K562 (cell line): ENCODE measurements around a stretch of chr20.

- RAMPAGE, long total RNA: no peak
- RRBS: no CpG with 5 or more reads among the region's 10 CpGs
PRO-cap:
- standard: no peak
- CoPRO, capped RNA only, 2 experiments: no peak in any of the 2 experiments
- CoPRO, capped and uncapped RNA, 2 experiments: no peak in any of the 2 experiments
- CoPRO, uncapped RNA only, 2 experiments: no peak in any of the 2 experiments
CAGE:
- cytosol, long polyA plus RNA: no peak
- long polyA plus RNA: no peak
- nucleolus, long total RNA: no peak
- nucleus, long polyA plus RNA: no peak
Measured at GRCh38 chr20:5753258-5753953, 3.2 kb downstream of the SHLD1 start.

- RAMPAGE, long total RNA: no peak
- RRBS: no CpG with 5 or more reads among the region's 2 CpGs
PRO-cap:
- standard: no peak
- CoPRO, capped RNA only, 2 experiments: no peak in any of the 2 experiments
- CoPRO, capped and uncapped RNA, 2 experiments: no peak in any of the 2 experiments
- CoPRO, uncapped RNA only, 2 experiments: no peak in any of the 2 experiments
CAGE:
- cytosol, long polyA plus RNA: no peak
- long polyA plus RNA: no peak
- nucleolus, long total RNA: no peak
- nucleus, long polyA plus RNA: no peak
Measured at GRCh38 chr20:5835732-5836055, 75.6 kb upstream of the CHGB start.

GRCh38 chr20:5886718-5887213 lies 24.5 kb upstream of the CHGB start:
- RAMPAGE, long total RNA: no peak
- RRBS: no CpG with 5 or more reads among the region's 5 CpGs
PRO-cap:
- standard: no peak
- CoPRO, capped RNA only, 2 experiments: no peak in any of the 2 experiments
- CoPRO, capped and uncapped RNA, 2 experiments: no peak in any of the 2 experiments
- CoPRO, uncapped RNA only, 2 experiments: no peak in any of the 2 experiments
CAGE:
- cytosol, long polyA plus RNA: no peak
- long polyA plus RNA: no peak
- nucleolus, long total RNA: no peak
- nucleus, long polyA plus RNA: no peak

DNA sequence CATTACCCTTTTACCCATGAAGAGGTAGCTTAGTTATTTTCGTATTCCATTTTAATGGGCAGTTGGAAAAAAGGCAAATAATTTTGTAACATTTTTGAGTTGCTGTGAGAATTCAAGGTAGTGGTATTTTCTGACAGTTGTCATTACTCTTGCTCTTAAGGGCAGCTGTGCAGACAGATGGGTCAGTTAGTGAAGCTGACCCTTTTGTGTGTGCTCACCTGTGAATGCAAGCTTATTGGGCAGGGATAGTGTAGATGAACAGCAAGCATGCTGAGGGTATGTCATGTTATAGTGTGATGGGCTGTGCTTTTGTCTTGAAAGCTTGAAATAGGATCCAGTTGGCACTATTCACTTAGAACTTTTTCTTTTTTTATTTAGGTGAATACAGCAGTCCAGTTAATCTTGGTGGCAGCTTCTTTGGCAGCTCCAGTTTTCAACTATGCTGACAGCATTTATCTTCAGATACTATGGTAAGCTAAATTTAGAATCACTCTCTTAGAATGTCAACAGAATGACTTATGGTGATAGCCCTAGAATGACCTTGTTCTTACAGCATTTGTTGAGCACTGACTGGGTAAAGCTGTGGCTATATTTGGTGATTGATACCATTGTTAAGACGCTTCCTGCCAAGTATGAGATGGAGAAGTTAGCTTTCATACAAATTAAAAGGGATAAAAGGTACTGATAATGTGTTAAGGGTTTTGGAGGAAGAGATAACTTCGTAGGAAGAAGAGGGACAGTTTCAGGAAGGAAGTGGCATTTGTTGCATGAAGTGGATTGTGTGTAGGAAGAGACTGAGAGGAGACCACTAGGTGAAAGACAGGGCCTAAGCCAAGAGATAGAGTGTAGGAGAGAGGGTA lies 19.5 kb downstream of the LRRN4 start:
- RAMPAGE, long total RNA: no peak
- RRBS: no CpG with 5 or more reads among the region's 3 CpGs
PRO-cap:
- standard: bidirectional peak, plus-strand start at position 757 of the sequence, minus-strand start at position 441 of the sequence
- CoPRO, capped RNA only, 2 experiments: no peak in any of the 2 experiments
- CoPRO, capped and uncapped RNA, 2 experiments: no peak in any of the 2 experiments
- CoPRO, uncapped RNA only, 2 experiments: no peak in any of the 2 experiments
CAGE:
- cytosol, long polyA plus RNA: no peak
- long polyA plus RNA: no peak
- nucleolus, long total RNA: no peak
- nucleus, long polyA plus RNA: no peak

GRCh38 chr20:6093900-6094438 lies 28.9 kb downstream of the FERMT1 start:
- RAMPAGE, long total RNA: no peak
- RRBS: no CpG with 5 or more reads among the region's 4 CpGs
PRO-cap:
- standard: no peak
- CoPRO, capped RNA only, 2 experiments: no peak in any of the 2 experiments
- CoPRO, capped and uncapped RNA, 2 experiments: no peak in any of the 2 experiments
- CoPRO, uncapped RNA only, 2 experiments: no peak in any of the 2 experiments
CAGE:
- cytosol, long polyA plus RNA: no peak
- long polyA plus RNA: no peak
- nucleolus, long total RNA: no peak
- nucleus, long polyA plus RNA: no peak

DNA sequence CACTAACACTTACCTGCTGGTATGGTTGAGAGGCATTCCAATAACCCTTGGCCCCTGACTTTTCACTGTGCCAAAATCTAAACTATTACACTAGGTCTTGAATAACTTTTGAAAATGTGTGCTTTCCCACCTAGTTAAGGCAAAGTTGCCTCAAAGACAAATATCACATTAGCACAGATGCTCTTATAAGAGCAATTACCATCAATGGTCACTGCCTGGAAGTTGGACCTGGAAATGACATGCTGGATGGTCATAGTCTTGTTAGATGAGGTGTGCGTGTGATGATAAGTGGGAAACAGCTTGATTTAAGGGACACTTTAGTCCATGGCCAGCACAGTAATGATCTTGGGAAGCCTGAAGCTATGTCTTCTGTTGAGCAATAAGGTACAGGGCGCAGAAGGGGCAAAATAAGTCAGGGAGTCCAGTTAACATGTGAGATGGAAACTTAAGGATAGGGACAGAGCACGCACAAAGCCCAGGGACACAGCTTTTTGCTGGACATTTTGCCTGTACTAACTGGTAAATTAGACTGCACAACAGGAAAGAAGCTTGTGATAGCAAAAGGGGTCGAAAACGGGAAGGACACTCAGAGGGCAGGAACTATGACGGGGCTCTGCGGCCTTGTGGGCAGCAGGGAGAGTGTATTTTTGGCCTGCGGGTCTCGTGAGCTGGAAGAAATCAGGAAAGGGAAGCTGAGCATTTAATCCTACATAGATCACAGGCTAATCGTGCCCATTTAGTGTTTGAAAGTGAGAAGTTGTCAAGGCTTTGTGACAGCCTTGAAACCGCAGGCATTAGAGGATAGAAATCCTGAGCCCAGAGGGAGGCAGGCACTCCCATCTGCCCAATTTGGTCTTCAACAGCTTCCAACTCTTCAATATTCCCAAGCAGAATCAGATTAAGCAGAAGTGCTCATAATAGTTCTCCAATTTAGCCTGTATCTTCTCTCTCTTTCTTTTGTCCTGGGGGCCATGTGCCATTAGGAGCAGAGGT lies 66.7 kb upstream of the BMP2 start:
- RAMPAGE, long total RNA: no peak
- RRBS: no CpG with 5 or more reads among the region's 11 CpGs
PRO-cap:
- standard: no peak
- CoPRO, capped RNA only, 2 experiments: no peak in any of the 2 experiments
- CoPRO, capped and uncapped RNA, 2 experiments: no peak in any of the 2 experiments
- CoPRO, uncapped RNA only, 2 experiments: no peak in any of the 2 experiments
CAGE:
- cytosol, long polyA plus RNA: no peak
- long polyA plus RNA: no peak
- nucleolus, long total RNA: no peak
- nucleus, long polyA plus RNA: no peak

DNA sequence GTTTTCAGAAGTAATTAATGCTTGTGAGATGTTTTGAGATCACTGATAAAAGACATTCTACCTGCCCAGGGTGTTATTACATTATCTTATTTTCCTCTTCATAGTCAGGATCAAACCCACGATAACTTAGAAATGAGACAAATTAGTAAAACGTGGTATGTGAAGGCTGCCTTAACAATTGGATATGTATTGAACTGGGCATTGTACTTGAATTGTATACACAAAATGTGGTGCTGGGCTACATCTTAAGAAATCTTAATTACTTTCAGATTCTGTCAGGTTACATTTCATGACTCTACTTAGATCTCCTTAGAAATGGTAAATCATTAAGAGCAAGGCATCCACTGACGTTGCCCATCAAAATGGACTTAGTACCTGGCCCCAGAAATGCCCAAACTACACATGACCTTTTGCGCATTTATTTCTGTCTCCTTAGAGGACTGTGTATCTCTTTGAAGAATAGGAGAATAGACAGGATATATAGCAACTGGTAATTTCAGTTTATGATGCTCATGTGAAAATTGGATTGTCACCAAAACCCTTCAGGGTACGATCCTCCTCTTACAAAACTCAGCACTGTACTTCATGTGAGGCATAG lies 61.6 kb upstream of the BMP2 start:
- RAMPAGE, long total RNA: no peak
- RRBS: no CpG with 5 or more reads among the region's 5 CpGs
PRO-cap:
- standard: no peak
- CoPRO, capped RNA only, 2 experiments: no peak in any of the 2 experiments
- CoPRO, capped and uncapped RNA, 2 experiments: no peak in any of the 2 experiments
- CoPRO, uncapped RNA only, 2 experiments: no peak in any of the 2 experiments
CAGE:
- cytosol, long polyA plus RNA: no peak
- long polyA plus RNA: no peak
- nucleolus, long total RNA: no peak
- nucleus, long polyA plus RNA: no peak

- RAMPAGE, long total RNA: no peak
- RRBS: no CpG with 5 or more reads among the region's 8 CpGs
PRO-cap:
- standard: no peak
- CoPRO, capped RNA only, 2 experiments: no peak in any of the 2 experiments
- CoPRO, capped and uncapped RNA, 2 experiments: no peak in any of the 2 experiments
- CoPRO, uncapped RNA only, 2 experiments: no peak in any of the 2 experiments
CAGE:
- cytosol, long polyA plus RNA: no peak
- long polyA plus RNA: no peak
- nucleolus, long total RNA: no peak
- nucleus, long polyA plus RNA: no peak
Measured at GRCh38 chr20:7982342-7982889, 37.1 kb downstream of the TMX4 start.

DNA sequence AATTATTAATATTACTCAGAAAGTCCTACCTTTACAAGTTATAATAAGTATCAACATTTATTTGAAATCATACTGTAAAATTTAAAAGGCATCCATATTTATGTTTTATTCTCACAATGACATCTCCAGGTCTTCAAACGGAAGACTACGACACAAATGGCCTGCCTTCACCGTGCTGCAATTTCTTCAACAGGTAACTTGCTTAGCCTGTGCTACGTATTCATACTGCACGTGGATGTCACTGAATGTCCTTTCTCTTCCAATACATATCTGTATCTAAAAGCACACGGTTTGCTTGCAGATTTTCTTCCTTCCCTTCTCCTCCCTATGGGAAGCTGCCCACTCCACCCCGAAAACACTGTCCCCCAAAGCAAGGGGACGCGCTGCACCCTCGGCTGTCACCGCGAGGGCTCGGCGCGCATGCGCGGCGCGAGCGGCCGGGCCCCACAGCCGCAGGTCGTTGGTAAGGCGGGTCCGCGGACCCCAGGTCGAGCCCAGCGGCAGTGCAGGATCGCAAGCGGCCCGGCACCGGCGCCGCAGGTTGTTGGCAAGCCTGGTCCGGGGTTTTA lies 713 bp downstream of the TMX4 start:
- RAMPAGE, long total RNA: no peak
- RRBS: under 1% methylated on average over 9 of the region's 35 CpGs
PRO-cap:
- standard: bidirectional peak, plus-strand start at position 421 of the sequence, minus-strand start at position 405 of the sequence
- CoPRO, capped RNA only, 2 experiments: peak in 2 of 2 experiments; most common plus-strand start position 421 of the sequence (in 2); most common minus-strand start position 413 of the sequence (in 2)
- CoPRO, capped and uncapped RNA, 2 experiments: peak in 1 of 2 experiments; most common plus-strand start position 421 of the sequence (in 1); most common minus-strand start position 257 of the sequence (in 1)
- CoPRO, uncapped RNA only, 2 experiments: no peak in any of the 2 experiments
CAGE:
- cytosol, long polyA plus RNA: no peak
- long polyA plus RNA: no peak
- nucleolus, long total RNA: no peak
- nucleus, long polyA plus RNA: no peak

GRCh38 chr20:8238482-8239163 lies 106.6 kb downstream of the PLCB1 start:
- RAMPAGE, long total RNA: no peak
- RRBS: no CpG with 5 or more reads among the region's 5 CpGs
PRO-cap:
- standard: no peak
- CoPRO, capped RNA only, 2 experiments: no peak in any of the 2 experiments
- CoPRO, capped and uncapped RNA, 2 experiments: no peak in any of the 2 experiments
- CoPRO, uncapped RNA only, 2 experiments: no peak in any of the 2 experiments
CAGE:
- cytosol, long polyA plus RNA: no peak
- long polyA plus RNA: no peak
- nucleolus, long total RNA: no peak
- nucleus, long polyA plus RNA: no peak

DNA sequence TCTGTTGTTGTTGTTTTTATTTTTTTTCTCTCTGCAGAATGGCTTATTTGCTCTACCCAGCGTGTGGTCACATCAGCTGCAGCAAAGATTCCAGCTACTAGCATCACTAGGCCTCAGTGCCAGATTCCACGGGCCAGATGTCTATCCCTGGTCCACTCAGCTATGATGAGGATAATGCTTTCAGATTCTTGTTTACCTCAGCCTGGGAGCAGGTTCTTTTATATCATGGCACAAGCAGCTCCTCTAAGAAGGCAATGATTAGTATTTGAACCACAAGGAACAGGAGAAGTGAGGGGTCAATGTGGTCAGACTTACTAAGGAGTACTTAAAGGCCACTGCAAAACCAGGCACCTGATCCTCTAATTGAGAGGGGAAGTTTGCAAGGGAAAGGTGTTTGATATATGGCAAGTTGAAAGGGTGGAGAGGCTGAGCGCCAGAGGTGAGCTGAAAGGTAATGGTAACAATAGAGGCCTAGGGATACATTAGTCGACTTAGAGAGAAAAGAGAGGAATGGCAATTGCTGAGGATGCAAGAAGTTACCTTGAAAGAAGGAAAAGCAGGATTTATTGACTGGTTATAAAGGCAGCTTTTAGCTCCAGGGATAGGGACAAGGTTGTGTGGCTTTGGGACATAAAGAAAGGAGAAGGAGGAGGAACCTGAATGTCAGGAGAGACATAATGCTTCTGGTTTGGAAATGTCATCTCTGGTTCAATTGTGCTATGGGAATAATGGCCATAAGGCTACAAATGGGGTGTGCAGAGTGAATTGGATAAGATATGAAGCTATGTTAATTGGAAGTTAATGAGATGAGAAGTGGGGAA lies 110.3 kb downstream of the PLCB1 start:
- RAMPAGE, long total RNA: no peak
- RRBS: no CpG with 5 or more reads among the region's 4 CpGs
PRO-cap:
- standard: no peak
- CoPRO, capped RNA only, 2 experiments: no peak in any of the 2 experiments
- CoPRO, capped and uncapped RNA, 2 experiments: no peak in any of the 2 experiments
- CoPRO, uncapped RNA only, 2 experiments: no peak in any of the 2 experiments
CAGE:
- cytosol, long polyA plus RNA: no peak
- long polyA plus RNA: no peak
- nucleolus, long total RNA: no peak
- nucleus, long polyA plus RNA: no peak

GRCh38 chr20:8583355-8584063 lies 451.4 kb downstream of the PLCB1 start:
- RAMPAGE, long total RNA: no peak
- RRBS: no CpG with 5 or more reads among the region's 9 CpGs
PRO-cap:
- standard: no peak
- CoPRO, capped RNA only, 2 experiments: no peak in any of the 2 experiments
- CoPRO, capped and uncapped RNA, 2 experiments: no peak in any of the 2 experiments
- CoPRO, uncapped RNA only, 2 experiments: no peak in any of the 2 experiments
CAGE:
- cytosol, long polyA plus RNA: no peak
- long polyA plus RNA: no peak
- nucleolus, long total RNA: no peak
- nucleus, long polyA plus RNA: no peak

DNA sequence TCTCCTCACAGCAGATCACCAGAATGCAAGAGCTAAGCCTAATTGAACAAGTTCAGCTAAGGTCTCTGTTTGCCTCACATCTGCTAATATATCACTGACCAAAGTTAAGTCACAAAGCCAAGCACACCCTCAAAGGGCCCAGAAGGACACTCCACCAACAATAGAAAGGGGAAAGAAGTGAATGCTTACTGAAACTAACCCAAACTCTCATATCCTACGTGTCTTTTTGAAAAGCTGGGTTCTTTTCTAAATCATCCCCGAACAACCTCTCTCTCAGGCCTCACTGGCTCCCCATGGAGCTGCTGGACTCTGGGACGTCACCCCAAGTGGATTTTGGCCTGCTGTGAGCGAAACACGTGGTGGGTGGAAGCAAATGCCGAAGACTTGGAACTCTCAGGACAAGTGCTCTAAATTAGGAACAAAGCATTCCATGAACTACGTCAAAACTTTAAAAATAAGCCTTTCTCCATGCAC lies 167.5 kb upstream of the PLCB4 start:
- RAMPAGE, long total RNA: no peak
- RRBS: no CpG with 5 or more reads among the region's 7 CpGs
PRO-cap:
- standard: no peak
- CoPRO, capped RNA only, 2 experiments: no peak in any of the 2 experiments
- CoPRO, capped and uncapped RNA, 2 experiments: no peak in any of the 2 experiments
- CoPRO, uncapped RNA only, 2 experiments: no peak in any of the 2 experiments
CAGE:
- cytosol, long polyA plus RNA: no peak
- long polyA plus RNA: no peak
- nucleolus, long total RNA: no peak
- nucleus, long polyA plus RNA: no peak

DNA sequence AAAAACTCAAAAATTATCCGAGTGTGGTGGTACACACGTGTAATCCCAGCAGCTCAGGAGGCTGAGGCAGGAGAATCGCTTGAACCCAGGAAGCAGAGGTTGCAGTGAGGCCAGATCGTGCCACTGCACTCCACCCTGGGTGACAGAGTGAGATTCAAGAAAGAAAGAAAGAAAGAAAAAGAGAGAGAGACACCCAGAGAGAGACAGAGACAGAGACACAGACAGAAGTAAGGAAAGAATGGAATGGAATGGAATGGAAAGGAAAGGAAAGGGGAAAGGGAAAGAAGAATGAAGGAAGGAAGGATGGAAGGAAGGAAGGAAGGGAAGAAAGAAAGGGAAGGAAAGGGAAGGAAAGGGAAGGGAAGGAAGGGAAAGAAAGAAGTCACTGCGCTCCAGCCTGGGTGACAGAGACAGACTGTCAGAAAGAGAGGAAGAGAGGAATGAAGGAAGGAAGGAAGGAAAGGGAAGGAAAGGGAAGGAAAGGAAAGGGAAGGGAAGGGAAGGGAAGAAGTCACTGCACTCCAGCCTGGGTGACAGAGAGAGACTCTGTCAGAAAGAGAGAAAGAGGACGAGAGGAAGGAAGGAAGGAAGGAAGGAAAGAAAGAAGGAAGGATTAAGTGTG lies 221.4 kb upstream of the LAMP5 start:
- RAMPAGE, long total RNA: no peak
- RRBS: no CpG with 5 or more reads among the region's 6 CpGs
PRO-cap:
- standard: no peak
- CoPRO, capped RNA only, 2 experiments: no peak in any of the 2 experiments
- CoPRO, capped and uncapped RNA, 2 experiments: no peak in any of the 2 experiments
- CoPRO, uncapped RNA only, 2 experiments: no peak in any of the 2 experiments
CAGE:
- cytosol, long polyA plus RNA: no peak
- long polyA plus RNA: no peak
- nucleolus, long total RNA: no peak
- nucleus, long polyA plus RNA: no peak

- RAMPAGE, long total RNA: no peak
- RRBS: no CpG with 5 or more reads among the region's 2 CpGs
PRO-cap:
- standard: no peak
- CoPRO, capped RNA only, 2 experiments: no peak in any of the 2 experiments
- CoPRO, capped and uncapped RNA, 2 experiments: no peak in any of the 2 experiments
- CoPRO, uncapped RNA only, 2 experiments: no peak in any of the 2 experiments
CAGE:
- cytosol, long polyA plus RNA: no peak
- long polyA plus RNA: no peak
- nucleolus, long total RNA: no peak
- nucleus, long polyA plus RNA: no peak
Measured at GRCh38 chr20:9329877-9330276, 184.5 kb upstream of the LAMP5 start.

- RAMPAGE, long total RNA: no peak
- RRBS: no CpG with 5 or more reads among the region's 56 CpGs
PRO-cap:
- standard: no peak
- CoPRO, capped RNA only, 2 experiments: no peak in any of the 2 experiments
- CoPRO, capped and uncapped RNA, 2 experiments: no peak in any of the 2 experiments
- CoPRO, uncapped RNA only, 2 experiments: no peak in any of the 2 experiments
CAGE:
- cytosol, long polyA plus RNA: no peak
- long polyA plus RNA: no peak
- nucleolus, long total RNA: no peak
- nucleus, long polyA plus RNA: no peak
Measured at GRCh38 chr20:10171635-10172925, 46.5 kb upstream of the SNAP25 start.

DNA sequence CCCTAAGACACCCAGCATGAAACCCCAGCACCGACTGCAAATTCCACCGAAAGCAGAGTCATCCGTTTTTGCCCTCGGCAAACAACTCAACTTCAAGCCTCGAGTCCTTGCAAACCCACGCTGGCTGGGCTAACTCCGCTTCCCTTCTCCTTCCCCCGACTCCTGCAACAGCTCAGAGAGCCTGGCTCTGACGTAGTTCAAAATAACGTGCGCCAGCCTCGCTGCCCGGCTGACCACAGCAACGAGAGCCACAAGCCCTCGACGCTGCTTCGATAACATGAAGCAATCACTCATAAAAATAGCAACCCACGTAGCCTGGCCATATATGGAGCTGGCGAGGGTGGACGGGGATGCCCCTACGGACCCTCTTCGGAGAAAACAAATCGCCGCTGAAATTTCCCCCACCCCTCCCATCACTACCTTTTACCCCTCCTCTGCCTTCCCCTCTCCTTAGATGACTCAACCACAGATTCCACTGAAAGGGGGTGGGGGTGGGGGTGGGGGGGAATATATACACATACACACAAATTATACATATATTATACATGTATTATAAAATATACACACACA lies 597 bp upstream of the SNAP25 start:
- RAMPAGE, long total RNA: no peak
- RRBS: no CpG with 5 or more reads among the region's 24 CpGs
PRO-cap:
- standard: no peak
- CoPRO, capped RNA only, 2 experiments: no peak in any of the 2 experiments
- CoPRO, capped and uncapped RNA, 2 experiments: no peak in any of the 2 experiments
- CoPRO, uncapped RNA only, 2 experiments: no peak in any of the 2 experiments
CAGE:
- cytosol, long polyA plus RNA: no peak
- long polyA plus RNA: no peak
- nucleolus, long total RNA: no peak
- nucleus, long polyA plus RNA: no peak

DNA sequence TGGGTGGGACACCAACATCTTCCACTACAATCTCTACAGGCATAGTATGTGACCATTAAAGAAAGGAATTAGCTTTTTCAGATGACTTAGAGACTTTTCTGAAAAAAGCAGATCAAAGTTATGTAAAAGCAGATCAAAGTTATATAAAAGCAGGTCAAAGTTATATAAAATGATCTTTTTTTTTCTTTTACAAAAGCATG lies 36.4 kb downstream of the MKKS start:
- RAMPAGE, long total RNA: no peak
PRO-cap:
- standard: no peak
- CoPRO, capped RNA only, 2 experiments: no peak in any of the 2 experiments
- CoPRO, capped and uncapped RNA, 2 experiments: no peak in any of the 2 experiments
- CoPRO, uncapped RNA only, 2 experiments: no peak in any of the 2 experiments
CAGE:
- cytosol, long polyA plus RNA: no peak
- long polyA plus RNA: no peak
- nucleolus, long total RNA: no peak
- nucleus, long polyA plus RNA: no peak